Glomerular endothelial cell (primary cell): Measurements from ENCODE around the gene STRIP2.

DNA sequence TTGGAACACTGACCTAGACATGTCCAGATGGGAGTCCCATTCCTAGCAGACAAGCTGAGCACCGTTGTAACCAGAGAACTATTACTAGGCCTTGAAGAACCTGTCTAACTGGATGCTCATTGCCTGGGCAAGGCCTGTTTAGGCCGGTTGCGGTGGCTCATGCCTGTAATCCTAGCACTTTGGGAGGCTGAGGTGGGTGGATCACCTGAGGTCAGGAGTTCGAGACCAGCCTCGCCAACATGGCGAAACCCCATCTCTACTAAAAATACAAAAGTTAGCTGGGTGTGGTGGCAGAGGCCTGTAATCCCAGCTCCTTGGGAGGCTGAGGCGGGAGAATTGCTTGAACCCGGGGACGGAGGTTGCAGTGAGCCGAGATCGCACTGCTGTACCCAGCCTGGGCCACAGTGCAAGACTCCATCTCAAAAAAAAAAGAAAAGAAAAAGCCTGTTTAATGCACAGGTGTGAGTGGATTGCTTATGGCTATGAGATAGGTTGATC is 1.9 kb downstream of the HILPDA start:
- RAMPAGE, long total RNA, result no peak

DNA sequence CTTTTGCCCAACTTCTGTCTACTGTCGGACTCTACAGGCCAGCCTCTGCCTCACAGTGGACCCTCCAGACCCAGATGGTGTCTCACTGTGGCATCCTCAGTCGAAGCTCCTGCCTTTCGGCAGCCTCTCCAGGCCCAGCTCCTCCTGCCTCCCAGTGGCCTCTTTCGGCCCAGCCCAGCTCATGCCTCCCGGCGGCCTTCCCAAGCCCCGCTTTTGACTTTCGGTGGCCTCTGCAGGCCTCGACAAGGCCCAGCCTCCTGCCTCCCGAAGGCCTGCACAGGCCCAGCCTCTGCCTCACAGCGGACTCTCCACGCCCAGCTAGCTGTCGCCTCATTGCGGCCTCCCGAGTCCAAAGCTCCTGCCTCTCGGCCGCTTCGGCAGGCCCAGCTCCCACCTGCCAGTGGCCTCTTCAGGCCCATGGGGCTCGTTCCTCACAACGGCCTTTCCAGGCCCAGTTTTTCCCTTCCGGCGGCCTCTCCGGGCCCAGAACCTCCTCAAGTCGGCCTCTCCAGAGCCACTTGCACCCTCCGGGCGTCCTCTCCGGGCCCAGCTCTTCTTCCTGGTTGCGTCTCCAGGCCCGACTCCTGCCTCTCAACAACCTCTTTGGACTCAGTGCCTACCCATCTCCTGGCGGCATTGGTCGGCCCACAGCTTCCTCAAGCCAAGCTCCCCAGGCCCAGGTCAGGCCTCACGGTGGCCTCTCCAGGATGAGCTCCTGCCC is 19.5 kb upstream of the GARIN1A start:
- RAMPAGE, long total RNA, result no peak

- RAMPAGE, long total RNA, result no peak
These were observed 17.8 kb upstream of the GARIN1B start for GRCh38 chr7:128697015-128698105.

- RAMPAGE, long total RNA, result no peak
These were observed 18.0 kb downstream of the CALU start for GRCh38 chr7:128756970-128757826.

DNA sequence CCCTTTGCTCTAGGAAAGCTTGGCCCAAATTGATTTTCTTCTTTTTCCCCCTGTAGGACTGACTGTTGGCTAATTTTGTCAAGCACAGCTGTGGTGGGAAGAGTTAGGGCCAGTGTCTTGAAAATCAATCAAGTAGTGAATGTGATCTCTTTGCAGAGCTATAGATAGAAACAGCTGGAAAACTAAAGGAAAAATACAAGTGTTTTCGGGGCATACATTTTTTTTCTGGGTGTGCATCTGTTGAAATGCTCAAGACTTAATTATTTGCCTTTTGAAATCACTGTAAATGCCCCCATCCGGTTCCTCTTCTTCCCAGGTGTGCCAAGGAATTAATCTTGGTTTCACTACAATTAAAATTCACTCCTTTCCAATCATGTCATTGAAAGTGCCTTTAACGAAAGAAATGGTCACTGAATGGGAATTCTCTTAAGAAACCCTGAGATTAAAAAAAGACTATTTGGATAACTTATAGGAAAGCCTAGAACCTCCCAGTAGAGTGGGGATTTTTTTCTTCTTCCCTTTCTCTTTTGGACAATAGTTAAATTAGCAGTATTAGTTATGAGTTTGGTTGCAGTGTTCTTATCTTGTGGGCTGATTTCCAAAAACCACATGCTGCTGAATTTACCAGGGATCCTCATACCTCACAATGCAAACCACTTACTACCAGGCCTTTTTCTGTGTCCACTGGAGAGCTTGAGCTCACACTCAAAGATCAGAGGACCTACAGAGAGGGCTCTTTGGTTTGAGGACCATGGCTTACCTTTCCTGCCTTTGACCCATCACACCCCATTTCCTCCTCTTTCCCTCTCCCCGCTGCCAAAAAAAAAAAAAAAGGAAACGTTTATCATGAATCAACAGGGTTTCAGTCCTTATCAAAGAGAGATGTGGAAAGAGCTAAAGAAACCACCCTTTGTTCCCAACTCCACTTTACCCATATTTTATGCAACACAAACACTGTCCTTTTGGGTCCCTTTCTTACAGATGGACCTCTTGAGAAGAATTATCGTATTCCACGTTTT is 5.5 kb downstream of the OPN1SW start:
- RAMPAGE, long total RNA, result no peak

GRCh38 chr7:128841019-128841787 is 11.0 kb downstream of the FLNC start:
- RAMPAGE, long total RNA, result no peak

DNA sequence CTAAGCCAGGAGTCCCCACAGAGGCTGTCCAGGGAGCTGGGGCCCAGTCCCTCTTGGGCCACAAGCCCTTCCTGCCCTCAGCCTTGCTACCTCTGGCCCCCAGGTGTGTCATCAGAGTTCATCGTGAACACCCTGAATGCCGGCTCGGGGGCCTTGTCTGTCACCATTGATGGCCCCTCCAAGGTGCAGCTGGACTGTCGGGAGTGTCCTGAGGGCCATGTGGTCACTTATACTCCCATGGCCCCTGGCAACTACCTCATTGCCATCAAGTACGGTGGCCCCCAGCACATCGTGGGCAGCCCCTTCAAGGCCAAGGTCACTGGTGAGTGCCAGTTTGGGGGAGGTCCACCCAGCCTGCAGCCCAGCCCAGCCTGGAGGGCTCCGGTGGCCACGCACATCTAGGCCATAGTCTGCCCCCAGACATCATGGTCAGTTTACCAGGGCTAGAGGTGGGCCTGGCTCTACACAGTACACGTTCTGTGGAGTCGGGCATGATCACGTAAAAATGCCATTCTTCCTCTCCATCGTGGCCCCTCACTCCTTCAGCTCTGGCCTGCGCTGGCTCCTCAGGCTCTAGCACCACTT is 5.5 kb upstream of the ATP6V1F start:
- RAMPAGE, long total RNA, result no peak

DNA sequence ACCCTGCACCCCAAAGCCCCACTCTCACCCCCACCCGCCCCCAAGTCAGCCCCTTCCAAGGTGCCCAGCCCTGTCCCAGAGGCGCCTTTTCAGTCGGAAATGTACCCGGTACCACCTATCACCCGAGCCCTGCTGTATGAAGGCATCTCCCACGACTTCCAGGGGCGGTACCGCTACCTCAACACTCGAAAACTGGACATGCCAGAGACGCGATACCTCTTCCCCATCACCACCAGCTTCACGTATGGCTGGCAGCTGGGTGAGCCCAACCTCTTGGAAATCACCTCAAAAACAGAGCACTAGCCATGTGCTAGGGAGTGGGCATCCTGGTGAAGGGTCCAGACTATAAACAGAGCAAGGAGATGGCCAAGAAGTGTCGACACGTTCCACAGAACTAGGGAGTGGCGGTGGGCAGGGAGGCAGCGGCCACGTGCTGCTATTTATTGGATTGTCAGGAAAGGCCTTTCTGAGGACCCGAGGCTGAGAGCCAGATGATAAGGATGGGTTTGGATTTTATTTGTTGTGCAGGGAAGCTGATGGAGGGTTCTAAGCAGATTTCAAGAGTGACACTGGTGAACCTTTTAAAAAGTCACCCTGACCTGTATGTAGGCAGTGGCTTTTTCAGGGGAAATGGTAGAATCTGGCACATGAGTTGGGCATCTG is 573 bp downstream of the ATP6V1FNB start:
- RAMPAGE, long total RNA, result no peak

- RAMPAGE, long total RNA, result no peak
These were observed 1.2 kb downstream of the ATP6V1FNB start for GRCh38 chr7:128867263-128867718.

DNA sequence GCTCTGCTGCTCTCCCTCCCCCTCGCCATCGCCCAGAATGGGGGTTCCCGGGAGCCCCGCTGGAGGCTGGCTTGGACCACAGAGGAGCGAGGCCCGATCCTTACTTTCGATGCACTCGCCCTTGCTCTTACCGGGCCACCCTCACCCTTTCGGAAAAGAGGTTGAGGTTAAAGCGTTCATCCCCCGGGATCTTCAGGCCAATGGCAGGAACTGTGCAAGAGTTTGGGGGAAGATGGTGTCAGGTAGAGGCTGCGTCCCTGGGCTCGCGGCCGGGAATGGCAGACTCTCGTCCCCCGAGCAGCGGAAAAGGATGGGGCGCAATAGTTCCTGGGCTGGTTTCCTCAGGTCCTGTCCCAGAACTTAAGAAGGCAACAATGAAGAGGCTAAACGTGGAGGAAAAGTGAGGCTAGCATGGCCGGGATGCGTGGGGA is 673 bp downstream of the IRF5 start:
- RAMPAGE, long total RNA, result no peak

GRCh38 chr7:128940008-128940443 is 2.3 kb downstream of the IRF5 start:
- RAMPAGE, long total RNA, result no peak

DNA sequence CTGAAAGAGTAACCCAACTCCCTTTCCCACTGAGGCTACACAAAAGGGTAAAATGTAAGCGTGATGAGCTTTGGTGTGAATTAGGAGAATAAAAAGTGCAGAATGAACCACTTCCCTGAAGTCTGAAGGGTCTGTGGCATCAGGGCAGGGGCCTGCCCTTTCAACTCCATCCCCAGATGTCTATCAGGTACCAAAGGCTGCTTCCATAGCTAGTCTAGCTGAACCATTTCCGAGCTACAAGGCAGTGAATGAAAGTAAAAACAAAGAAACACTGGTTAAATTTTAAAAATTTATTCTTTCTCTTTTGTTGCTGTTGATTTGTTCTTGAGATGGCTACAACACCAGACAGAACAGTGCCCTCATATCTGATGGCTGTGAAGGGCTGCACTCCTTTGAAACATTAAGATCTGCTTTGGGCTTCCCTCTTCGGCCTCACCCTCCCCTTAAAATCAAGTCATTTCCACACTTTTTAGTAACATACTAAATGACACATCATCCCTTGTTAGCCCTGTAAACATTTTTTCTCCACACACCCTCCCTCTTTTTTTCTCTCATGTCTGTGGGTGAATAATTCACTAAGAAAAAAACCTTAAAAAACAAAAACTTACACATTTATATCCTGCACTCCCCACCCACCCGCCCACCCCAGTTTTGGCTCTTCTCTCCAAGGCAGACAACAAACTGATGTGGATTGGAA is 16.3 kb downstream of the IRF5 start:
- RAMPAGE, long total RNA, result no peak

- RAMPAGE, long total RNA, result no peak
These were observed 1.5 kb downstream of the SMO start for GRCh38 chr7:129189861-129190344.

- RAMPAGE, long total RNA, result no peak
These were observed 85.3 kb downstream of the AHCYL2 start for GRCh38 chr7:129310057-129310573.

GRCh38 chr7:129353829-129354389 is 80.3 kb upstream of the STRIP2 start:
- RAMPAGE, long total RNA, result no peak

DNA sequence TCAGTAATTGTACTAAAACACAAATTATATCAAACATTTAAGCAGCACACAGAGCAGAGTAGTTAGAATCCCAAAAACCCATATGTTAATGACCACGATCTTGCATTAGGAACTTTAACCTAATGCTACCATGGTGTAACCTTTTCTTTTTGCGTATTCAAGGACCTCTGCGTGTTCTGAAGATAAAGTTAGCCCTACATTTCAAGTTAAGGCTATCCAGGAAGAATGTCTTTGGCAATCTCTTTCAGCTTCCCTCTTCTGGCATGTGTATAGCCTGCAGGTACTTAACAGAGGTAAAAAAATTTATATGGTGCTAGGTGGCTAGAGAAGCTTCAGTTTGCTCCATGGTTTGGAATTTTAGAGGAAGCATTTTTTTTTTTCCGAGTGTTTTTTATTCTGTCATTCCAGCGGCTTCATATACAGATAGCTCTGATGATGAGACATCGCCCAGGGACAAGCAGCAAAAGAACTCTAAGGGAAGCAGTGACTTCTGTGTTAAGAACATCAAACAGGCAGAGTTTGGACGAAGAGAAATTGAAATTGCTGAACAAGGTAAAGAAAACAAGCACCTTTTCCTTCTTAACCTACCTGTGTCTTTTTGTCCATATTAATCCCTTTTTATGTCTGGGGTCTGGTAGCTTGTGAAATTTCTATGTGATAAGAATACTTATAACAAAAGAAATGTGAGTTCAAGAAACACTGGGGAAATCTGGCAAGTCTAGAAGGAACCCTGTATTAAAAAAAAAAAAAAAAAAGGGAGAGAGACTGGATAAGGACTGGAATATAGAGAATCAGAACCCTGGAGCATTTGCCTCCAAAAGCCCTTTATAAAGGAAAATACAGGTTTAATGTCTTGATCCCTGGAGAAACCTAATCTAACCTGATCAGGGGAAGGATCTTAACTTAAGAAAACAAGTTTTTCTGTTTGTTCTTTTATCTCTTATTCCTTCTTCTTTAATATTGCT is 45.3 kb upstream of the STRIP2 start:
- RAMPAGE, long total RNA, result no peak

DNA sequence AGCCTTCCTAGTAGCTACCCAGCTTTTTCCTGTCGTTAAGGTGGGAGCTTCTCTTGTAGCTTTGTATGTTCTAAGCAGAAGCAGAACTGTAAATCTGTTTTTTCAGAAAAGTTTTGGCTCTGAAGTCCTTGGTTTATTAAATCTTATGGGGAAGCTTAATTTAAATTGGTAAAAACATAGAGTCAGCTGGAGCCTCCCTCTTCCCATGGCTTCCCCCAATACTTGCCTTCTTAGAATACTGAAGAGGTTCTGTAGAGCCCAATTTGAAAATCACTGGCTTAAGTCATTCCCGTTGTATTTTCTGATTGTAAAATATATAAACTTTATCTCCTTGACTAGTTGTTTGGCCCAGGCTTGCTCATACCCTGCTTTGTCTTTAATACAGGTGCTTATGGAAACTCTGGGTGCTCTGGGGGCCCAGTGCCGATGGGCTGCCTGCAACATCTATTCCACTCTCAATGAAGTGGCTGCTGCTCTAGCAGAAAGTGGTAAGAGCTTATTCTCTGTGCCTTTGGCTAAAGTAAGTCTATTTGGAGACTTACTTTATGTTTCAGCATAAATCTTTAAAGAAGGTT is 37.3 kb upstream of the STRIP2 start:
- RAMPAGE, long total RNA, result no peak

GRCh38 chr7:129433807-129434973 is at the start of gene STRIP2:
Gene STRIP2 (plus strand): TSS chr7:129434432.
- RAMPAGE, long total RNA, result no peak

DNA sequence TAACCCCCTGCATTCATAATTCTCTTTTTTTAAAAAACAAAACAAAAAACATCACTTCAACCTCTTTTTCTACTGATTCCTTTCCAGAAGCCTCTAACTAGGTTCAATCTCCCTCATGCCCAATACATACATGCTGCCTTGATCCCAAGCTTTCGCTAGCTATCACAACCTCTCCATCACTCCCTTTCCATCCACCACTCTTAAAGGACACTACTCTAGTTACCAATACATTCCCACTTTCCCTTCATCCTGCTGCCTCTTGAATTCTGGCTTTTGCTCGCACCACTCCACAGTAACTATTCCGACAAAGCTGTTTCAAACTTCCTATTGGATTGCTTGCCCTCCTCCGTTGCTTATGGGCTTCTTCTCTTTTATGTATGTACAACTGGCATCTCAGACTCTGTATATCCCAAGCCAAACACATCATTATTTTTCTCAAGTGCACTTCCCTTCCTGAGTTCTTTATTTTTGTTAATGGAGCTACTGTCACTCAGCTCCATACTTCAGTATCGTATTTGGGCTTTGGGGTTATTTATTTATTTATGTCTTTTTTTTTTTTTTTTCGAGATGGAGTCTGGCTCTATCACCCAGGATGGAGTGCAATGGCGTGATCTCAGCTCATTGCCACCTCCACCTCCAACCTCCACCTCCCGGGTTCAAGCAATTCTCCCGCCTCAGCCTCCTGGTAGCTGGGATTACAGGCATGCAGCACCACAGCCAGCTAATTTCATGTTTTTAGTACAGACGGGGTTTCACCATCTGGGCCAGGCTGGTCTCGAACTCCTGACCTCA is 10.6 kb upstream of the NRF1 start:
- RAMPAGE, long total RNA, result no peak

- RAMPAGE, long total RNA, result no peak
These were observed 6.1 kb downstream of the NRF1 start for GRCh38 chr7:129617365-129618242.